ENCODE results near the genes SIRT5 and NOL7.

DNA sequence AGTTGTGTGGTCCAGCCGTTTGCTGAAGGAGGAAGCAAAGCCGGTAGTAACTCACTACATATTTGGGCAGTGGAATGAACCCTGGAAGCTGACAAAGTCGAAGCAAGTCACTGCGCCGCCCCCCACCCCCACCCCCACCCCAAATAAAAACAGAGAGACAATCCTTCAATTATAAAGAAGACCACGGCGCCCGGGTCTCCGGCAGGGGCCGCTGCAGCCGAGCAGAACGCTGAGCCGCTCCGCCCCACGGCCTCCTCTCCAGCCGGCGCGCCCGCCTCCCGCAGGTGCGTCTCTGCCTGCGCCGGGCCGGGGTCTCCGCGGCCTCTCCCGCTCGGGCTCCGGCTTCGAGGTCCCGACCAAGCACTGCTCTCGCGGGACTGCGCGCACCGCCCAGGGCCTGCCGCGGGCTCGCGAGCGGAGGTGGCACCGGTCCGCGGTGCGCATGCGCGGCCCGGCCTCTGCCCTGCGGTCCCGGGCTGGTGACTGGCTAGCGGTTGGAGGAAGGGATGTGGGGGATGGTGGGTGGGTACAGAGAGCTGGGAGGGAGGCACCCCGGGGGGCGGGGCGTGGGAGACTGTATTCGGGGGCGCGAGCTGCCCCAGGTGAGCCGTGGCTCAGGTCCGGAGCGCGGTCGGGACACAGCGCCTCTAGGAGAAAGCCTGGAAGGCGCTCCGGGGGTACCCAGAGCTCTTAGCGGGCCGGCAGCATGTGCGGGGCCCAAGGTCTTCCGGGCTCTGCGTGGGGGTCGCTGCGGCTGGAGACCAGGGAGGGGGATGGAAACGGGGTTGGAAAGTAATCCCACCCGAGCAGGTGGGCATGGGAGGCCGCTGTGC is at the start of gene SIRT5:
Gene SIRT5 (plus strand): TSS at position 579 of the 833 bp plus-strand sequence.
- RRBS: 2% methylated on average over 42 of the region's 75 CpGs

DNA sequence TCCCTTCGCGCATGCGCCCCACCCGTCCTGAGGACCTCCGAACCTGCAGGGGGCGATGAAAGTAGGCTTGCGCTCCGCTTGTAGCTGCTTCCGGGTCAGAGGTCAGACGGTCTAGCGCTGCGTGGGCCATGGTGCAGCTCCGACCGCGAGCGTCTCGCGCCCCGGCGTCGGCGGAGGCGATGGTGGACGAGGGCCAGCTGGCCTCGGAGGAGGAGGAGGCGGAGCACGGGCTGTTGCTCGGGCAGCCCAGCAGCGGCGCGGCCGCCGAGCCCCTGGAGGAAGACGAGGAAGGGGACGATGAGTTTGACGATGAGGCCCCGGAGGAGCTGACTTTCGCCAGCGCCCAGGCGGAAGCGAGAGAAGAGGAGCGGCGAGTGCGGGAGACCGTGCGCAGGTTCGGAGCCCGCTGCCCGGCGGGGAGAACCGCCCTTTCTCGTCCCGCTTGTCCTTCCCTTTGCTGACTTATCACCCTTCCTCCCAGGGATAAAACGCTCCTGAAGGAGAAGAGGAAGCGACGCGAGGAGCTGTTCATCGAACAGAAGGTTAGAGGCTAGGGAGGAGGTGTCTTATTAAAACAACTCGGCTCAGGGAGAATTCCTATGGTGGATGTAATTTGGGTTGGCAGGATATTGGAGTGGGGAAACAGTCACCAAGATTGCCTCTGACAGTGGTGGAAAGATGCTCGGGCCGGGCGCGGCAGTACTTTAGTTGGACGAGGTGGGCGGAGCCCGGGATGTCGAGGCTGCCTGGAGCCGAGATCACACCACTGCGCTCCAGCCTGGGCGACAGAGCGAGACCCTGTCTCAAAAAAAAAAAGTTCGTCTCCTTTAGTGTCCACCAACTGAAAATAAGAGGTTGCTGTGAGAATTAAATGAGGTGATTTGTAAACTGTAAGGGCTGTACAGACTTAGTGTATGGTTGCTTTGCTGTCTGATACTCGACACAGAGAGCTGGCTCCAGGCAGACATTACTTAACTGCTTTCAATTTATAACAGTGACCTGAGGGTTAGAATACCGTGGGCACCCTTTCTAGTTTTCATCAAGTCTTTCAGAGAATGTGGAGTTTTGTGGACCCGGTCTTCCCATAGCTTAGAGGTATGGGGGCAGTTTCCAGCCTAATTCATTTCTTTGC is at the start of gene NOL7:
Gene NOL7 (plus strand): TSS at position 105 of the 1,132 bp plus-strand sequence.
- RRBS: 3% methylated on average over 22 of the region's 75 CpGs

DNA sequence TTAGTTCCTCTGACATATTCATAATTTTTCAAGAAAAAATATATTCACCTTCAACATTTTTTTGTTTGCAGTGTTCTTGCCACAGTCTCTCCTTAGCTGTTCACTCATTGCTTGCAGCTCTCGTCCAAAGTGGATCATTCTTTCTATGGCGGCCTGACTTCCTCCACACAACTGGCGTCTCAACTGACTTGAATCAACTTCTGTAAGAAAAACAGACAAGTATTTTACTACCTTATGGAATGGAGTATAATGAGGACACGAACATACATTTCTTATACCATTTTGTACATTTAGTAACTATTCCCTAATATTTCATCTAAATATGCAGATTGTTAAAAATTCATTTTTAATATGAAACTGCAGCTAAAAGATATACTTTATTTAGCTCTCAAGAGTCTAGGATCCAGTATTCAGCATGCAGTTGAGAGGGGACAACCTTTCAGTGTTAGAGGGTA is 17.2 kb downstream of the NOL7 start:
- RRBS: no CpG with 5 or more reads among the region's 4 CpGs

GRCh38 chr6:14139474-14140261 is 22.1 kb downstream of the CD83 start:
- RRBS: no CpG with 5 or more reads among the region's 11 CpGs

- RRBS: no CpG with 5 or more reads among the region's 6 CpGs
These were observed 36.5 kb downstream of the CD83 start for GRCh38 chr6:14153915-14154572.

GRCh38 chr6:14269341-14269955 is 151.9 kb downstream of the CD83 start:
- RRBS: no CpG with 5 or more reads among the region's 3 CpGs

DNA sequence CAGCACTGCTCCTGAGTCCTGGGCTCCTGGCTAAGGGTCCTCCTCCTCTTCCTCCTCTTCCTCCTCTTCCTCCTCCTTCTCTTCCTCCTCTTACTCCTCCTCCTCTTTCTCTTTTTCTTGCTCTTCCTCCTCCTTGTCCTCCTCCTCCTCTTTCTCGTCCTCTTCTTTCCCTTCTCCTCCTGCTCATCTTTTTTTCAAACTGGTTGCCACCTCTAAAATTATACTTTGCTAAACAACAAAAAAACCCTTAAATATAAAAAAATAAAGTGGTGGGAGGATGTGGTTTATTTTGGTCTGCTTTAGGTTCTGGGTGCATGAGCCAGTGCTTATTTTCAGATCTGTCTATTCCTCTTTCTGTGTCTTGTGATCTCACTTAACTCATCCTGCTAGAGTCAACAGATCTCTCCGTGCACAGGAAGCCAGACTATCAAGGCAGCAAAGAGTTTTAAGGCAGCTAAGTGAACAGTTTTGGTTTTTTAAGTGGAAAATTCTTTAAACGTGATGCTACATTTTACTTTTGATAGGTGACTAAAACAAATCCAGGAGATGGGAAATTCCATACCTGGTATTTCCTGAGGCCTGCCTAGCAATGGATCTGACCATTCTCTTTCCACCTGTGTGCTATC is 159.4 kb downstream of the CD83 start:
- RRBS: no CpG with 5 or more reads among the region's 3 CpGs

- RRBS: no CpG with 5 or more reads among the region's 6 CpGs
These were observed 462.9 kb upstream of the JARID2 start for GRCh38 chr6:14782946-14783327.

DNA sequence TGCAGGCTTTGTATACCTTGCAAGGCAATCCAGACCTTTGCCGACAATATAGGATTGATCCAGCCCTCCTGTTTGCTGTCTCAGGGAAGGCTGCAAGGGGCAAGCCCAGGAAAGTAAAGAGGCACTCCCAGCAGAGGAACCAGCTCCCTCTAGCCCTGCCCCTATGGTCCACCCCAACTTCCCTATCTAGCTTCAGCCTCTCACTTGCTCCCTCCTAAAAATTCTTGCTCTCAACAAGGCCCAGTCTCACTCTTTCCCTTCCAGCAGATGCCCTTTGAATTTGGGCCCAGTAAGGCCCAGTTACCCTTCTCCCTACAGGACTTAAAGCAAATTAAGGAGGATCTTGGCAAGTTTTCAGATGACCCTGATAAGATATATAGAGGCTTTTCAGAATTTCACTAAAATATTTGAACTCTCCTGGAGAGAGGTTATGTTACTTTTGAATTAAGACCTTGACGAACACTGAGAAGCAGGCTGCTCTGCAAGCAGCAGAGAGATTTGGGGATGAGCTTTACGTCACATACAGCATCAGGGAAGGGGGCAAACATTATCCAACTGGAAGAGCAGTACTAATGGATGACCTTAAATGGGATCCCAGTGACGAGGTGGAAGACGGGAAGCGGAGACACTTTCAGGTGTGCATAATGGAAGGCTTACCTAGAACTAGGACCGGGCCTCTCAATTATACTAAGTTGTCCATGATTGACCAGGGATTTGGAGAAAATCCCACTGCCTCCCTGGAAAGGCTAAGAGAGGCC is 92.8 kb downstream of the JARID2 start:
- RRBS: no CpG with 5 or more reads among the region's 7 CpGs

DNA sequence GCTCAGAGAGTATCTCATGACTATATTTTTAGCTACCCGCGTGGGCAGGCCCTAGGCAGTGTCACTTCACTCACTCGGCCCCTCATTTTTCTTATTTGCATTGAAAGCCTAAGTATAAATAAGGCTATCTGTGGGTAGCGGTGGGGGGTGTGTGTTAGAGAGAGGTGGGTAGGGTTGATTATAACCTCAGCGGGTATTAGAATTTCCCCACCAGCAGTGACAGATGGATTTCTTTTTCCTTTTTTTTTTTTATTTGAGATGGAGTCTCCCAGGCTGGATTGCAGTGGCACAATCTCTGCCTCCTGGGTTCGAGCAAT is 113.6 kb downstream of the JARID2 start:
- RRBS: no CpG with 5 or more reads among the region's 6 CpGs

GRCh38 chr6:15362731-15363297 is 116.9 kb downstream of the JARID2 start:
- RRBS: no CpG with 5 or more reads among the region's 6 CpGs

GRCh38 chr6:15399424-15399787 is 153.5 kb downstream of the JARID2 start:
- RRBS: no CpG with 5 or more reads among the region's 3 CpGs

DNA sequence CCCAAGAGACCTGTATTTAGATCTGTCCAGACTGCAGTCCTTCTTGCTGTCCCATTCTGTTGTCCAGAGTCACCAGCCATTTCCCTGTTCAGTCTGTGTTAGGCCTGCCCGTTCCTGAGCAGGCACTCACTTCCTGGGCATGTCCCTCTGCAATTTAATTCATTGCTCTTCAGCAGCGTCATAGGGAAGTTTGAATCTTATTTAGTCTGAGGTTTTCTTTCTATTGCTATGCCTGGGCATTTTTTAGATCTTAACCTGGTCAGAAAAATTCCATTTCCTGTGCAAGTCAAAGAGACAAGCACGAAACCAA is 190.2 kb downstream of the DTNBP1 start:
- RRBS: no CpG with 5 or more reads among the region's 3 CpGs

DNA sequence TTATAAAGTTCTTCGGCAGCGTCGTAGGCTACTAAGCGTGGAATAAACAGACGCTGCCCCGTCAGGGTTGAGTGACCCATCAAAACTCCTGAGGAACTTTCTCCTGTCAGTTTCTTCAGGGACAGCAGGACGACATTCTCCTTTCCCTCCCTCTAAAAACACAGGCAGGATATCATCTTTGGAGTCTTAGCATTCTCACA is 28.8 kb upstream of the DTNBP1 start:
- RRBS: no CpG with 5 or more reads among the region's 7 CpGs

- RRBS: no CpG with 5 or more reads among the region's 10 CpGs
These were observed 223.0 kb upstream of the MYLIP start for GRCh38 chr6:15905511-15906606.

GRCh38 chr6:16129840-16130153 is 911 bp downstream of the MYLIP start:
- RRBS: 3% methylated on average over 4 of the region's 11 CpGs

DNA sequence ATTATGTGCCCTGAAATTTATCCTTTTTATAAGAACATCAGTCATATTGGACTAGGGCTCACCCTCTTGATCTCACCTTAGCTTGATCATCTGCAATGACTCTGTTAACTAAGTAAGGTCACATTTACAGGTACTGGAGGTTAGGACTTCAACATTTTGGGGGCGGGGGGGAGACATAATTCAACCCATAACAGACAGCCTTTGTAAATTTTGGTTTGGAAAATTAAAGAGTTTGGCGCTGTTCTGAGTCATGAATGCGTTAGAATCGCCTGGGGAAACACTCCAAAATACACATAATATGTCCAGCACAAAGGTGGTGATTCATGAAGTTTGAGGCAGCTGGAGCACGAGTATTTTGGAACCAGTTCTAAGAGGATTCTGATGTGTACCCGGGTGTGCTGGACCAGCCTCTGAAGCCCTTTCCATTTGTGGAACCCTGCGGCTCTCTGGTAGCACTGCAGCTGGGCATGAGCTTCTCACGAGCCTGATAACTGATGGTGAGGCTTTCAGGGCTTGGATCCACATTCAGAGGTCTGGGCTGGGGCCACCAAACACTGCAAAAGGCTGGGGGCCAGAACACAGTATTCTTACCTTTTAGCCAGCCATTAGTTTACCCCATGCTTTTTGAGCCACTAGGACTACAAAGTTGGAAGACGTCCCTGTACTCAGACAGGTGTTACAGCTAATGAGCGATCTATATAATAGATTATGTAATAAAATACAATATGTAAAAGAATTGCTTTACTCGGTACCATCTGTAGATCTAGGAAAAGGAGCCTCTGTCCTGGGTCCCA is 4.7 kb downstream of the GMPR start:
- RRBS: no CpG with 5 or more reads among the region's 11 CpGs

DNA sequence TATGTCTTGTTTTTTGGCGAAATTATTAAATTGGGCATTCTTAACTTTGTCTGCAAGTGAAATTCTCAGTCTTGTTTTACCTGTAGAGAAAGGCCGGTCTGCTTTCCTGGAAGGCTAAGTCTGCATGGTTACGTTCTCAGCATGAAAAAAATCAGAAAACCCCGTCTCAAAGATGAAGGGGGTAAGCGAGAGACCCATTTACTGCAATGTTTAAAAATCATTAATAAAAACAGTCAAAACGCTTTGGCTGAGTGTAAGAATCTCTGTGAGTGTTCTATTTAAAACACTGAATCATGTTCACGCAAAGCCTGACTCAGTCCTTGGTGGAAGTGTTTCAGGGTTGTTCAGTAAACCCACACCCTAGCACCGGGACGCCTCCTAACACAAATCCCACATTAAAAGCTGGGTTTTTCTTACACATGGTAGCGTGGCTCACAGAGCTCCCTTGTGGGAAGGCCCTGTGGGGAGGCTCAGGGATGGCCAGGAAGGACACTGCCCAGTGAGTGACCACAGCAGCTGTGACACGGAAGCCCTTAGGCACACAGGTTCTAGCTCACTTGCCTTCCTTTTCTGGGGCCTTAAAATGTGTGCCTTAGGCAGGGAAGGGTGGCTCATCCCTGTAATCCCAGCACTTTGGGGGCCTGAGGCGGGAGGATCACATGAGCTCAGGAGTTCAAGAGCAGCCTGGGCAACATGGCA is 80.1 kb downstream of the GMPR start:
- RRBS: no CpG with 5 or more reads among the region's 12 CpGs

- RRBS: no CpG with 5 or more reads among the region's 18 CpGs
These were observed 123.6 kb downstream of the GMPR start for GRCh38 chr6:16361839-16362612.

DNA sequence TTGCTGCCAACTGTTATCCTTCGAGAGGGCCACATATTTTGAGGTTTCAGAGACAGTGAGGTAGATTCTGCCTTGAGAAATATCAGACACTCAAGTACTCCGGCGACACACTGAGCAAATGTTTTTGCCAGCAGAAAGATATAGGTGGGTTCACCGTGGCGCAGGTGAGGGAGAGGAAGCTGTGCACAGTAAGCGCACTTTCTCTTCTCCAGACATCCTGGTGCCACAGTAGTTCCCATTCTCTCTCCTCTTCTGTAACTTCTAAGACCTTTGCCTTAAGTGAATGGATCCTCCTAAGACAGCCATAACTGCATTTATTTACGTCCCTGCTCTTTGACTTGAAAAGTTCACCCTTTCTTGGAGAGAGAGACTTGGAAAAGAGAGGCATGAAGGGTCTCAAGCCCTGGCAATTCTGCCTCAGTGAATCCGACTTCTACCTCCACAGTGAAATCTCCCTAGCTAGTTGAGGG is 183.8 kb downstream of the GMPR start:
- RRBS: no CpG with 5 or more reads among the region's 8 CpGs

Data from non-pigmented ciliary epithelial cell (primary cell).